Measurements from ENCODE around the genes NPR1, CREB3L4, TPM3, UBAP2L, AQP10 and CHRNB2.

GRCh38 chr1:153670128-153670782 is 538 bp downstream of the ILF2 start:
- PRO-cap = no peak

DNA sequence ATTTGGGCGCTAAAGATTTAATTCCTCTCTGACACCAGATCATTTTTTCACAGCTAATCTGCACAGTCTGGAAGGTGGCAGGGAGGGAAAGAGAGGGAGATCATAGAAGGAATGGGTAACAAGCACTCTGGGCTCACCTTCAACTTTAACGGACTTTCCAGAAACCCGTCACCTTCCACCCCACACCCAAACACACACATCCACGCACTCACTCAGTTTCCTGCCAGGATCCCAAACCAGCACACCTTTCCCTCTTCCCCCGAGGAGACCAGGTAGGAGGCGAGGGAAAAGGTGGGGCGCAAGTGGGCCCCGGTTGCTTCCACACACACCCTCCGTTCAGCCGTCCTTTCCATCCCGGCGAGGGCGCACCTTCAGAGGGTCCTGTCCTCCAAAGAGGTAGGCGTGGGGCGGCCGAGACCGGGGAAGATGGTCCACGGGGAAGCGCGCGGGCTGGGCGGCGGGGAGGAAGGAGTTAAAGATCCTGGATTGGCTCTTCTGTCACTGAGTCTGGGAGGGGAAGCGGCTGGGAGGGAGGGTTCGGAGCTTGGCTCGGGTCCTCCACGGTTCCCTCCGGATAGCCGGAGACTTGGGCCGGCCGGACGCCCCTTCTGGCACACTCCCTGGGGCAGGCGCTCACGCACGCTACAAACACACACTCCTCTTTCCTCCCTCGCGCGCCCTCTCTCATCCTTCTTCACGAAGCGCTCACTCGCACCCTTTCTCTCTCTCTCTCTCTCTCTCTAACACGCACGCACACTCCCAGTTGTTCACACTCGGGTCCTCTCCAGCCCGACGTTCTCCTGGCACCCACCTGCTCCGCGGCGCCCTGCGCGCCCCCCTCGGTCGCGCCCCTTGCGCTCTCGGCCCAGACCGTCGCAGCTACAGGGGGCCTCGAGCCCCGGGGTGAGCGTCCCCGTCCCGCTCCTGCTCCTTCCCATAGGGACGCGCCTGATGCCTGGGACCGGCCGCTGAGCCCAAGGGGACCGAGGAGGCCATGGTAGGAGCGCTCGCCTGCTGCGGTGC is at the start of gene NPR1:
TSS of gene NPR1 (plus strand) at position 614 of the 1,023 bp plus-strand sequence.
- PRO-cap = no peak

DNA sequence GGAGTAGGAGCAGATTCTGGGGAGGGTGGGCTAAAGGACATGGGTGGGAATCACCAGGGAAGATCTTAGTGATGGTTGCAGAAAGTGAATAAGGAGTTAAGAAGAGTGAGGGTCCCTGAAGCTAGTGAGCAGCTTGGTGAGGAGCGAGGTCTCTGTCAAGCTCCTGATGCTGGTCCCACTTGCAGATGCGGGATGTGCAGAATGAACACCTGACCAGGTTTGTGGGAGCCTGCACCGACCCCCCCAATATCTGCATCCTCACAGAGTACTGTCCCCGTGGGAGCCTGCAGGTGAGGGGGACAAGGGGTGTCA is 7.9 kb downstream of the NPR1 start:
- PRO-cap = no peak

DNA sequence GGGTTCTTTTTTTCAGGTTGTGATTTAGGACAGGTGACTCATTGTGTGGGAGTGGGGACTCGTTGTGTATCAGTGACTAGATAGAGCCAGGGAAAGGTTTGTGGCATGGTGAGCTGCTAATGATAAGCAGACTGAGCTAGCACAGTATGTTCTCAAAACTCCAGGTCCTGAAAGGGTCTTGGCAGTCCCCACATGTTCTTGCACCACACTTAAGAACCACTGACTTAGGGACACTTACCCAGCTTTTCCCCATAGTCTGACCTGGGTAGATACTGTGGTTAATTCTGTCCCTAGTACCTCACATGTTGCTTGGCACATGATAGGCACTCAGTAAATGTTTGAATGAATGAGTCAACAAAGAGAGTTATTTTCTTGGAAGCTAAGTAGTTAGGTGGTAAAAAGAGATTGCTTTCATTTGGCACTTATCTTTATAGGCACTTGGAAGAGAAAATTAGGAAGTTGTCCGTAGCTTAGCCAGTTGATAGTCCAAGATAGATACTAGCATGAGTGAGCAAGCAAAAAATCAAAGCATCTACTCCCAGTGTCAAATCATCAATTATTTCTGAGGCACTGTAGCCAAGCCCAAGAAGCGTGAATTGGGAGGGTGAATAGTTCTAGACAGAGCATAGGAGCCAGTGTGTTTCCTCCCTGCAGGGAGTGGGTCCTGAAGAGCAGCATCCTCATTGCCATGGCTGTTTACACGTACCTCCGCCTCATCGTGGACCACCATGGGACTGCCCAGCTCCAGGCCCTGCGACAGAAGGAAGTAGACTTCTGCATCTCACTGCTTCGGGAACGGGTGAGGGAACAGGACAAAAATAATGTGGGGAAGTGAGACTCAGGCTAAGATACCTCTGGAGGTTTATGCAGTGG is 22.8 kb downstream of the INTS3 start:
- PRO-cap = no peak

GRCh38 chr1:153804693-153805232 is 29.6 kb downstream of the SLC27A3 start:
- PRO-cap = no peak

DNA sequence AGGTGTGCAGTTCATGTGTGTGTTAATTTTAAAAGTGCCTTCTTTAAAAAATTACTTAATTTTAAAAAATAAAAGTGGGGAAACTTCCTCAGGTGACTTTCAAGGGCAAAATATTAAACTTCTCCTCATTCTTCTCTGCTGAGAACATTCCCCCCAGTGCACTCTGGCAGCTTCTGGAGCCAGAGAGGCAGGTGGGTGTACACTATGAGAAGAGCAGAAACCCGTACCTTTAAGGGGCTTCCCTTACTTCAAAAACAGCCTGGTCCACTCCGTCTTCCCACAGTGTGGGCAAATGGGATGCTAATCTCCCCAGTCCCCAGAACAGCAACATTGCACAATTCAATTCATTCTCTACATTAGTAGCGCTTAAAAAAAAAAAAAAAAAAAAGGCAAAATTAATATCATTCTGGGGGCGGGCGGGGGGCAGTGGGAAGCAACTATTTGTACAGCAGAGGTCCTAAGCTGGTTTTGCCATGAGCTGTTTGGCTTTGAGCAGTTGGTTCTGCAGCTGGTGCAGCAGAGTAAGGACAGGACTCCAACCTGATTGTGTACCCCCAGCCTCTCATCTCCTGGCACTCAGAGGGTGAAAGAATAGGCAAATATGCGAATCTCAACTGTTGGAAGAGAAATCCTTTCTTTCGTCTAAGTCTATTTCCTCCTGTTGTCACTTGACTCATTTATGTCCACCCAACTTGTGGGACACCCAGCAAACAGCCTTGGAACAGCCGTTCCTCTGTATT is 33.4 kb downstream of the SLC27A3 start:
- PRO-cap = no peak

DNA sequence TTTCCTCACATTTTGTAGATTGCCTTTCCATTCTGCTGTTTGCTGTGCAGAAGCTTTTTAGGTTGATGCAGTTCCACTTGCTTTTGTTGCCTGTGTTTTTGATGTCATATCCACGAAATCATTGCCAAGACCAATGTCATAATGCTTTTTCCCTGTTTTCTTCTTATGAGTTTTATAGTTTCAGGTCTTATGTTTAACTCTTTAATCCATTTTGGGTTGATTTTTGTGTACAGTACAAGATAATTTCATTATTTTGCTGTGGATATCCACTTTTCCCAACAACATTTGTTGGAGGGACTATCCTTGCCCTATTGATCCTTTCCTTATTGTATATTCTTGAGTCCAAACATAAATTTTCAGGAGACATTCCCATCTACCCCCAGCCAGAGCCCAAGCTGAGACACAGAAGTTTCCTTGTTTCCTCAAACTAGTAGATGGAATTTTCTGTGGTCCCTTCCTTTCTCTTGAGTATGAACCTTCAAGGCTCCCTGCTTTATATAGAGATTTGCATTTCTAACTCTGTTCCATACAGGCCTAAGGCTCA is 69.1 kb downstream of the GATAD2B start:
- PRO-cap = no peak

GRCh38 chr1:153961521-153961889 is 1.8 kb downstream of the SLC39A1 start:
- PRO-cap = no peak

DNA sequence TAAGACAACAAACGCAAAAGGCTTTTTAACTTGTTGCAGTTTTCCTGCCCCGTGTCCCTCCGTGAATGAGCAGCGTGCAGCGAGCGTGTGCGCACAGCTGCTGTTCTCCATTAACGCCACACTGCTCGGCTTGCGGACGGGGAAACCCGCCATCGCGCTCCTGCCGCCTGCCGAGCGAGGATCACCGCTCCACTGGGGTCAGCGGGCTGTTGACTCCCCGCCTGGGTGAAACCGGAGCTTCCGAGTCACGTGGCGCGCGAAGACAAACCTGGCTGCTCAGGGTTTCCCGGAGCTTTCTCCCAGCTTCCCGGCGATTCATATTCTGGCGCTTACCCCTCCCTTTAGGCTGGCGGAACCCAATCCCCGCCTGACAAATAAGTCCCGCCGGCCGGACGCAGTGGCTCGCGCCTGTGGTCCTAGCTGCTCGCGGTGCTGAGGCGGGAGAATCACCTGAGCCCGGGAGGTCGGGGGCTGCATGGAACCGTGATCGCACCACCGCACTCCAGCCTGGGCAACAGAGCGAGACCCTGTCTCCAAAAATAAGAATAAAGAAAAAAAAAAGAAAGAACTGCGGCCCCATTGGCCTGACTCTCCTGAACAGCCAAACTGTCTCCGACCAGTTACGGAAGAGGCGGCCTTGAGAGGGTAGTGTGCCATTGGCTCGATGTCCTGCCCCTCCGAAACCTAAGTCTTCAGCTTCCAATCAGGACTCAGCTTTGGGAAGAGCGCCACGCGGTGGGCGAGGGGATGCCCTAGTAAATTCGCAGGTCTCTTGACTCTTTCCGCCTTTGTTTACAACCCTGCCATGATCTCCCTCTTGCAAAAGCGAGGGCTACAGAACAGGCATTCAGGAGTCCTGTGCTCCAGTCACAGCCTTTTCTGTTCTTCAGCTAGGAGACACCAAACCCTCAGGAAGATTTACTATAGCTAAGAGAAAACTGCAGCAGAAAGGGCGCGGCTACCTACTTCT is at the start of gene CREB3L4:
TSS of gene CREB3L4 (plus strand) at position 785 of the 970 bp plus-strand sequence.
- PRO-cap = bidirectional peak, plus-strand start at position 243 of the sequence, minus-strand start at position 194 of the sequence; bidirectional peak, plus-strand start at position 370 of the sequence, minus-strand start at position 324 of the sequence; bidirectional peak, plus-strand start at position 722 of the sequence, minus-strand start at position 622 of the sequence

DNA sequence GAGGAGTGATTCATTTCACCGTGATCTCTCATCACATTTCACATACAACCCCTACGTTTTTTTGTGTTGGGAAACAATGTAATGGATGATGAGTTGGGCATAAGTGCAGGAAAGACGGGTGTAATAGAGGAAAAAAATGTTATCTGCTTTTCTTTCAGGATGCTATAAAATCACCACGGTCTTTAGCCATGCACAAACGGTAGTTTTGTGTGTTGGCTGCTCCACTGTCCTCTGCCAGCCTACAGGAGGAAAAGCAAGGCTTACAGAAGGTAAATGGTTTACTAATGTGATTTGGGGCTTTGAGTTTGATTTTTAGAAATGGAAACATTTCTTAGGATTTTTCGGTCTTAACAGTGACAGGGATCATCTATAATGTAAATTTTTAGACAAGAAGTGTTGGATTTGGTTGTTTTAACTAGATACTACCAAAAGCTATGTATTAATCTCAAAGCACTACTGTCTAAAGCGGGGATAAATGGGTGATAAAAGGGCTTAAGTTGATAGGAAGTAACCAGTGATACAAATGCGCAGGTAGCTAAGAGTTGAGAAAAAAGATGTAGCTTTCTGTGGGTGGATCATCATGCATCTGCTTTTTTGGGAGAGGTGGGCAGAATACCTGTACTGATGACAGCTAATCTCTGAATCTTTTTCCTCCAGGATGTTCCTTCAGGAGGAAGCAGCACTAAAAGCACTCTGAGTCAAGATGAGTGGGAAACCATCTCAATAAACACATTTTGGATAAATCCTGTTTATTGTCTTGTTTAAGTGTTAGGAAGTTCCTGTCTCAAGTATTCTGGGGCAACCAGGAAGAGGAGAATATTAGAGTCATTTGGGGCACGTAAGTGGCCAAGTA is 1.1 kb downstream of the RPS27 start:
- PRO-cap = no peak

DNA sequence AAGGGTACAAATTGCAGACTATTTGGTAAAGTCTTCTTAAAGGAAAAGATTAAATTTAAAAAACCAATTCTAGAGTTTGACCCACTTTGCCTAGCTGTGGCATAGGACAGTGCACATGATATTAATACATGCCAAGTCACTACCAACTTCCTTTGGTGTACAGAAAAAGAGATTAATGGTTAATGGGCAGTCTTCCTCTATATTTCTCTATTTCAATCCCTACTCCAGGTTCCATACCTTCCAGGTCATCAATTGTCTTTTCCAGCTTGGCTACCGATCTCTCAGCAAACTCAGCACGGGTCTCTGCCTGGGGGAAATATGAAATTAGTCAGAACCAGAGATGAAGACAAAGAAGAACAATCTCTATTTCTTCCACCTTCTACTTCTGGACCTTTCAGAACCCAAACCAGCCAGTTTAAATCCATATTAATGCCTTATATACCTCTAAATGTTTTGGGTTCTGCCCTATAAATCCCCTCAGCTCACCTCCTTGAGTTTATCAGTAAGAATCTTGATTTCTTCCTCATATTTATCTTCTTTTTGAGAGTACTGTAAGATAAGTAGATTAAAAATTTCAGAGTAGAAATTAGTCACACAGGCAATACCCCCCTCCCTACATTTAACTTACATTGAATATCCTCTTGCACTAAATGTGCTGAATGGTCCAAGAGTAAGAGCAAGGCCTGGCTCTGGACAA is 21.6 kb downstream of the TPM3 start:
- PRO-cap = no peak

DNA sequence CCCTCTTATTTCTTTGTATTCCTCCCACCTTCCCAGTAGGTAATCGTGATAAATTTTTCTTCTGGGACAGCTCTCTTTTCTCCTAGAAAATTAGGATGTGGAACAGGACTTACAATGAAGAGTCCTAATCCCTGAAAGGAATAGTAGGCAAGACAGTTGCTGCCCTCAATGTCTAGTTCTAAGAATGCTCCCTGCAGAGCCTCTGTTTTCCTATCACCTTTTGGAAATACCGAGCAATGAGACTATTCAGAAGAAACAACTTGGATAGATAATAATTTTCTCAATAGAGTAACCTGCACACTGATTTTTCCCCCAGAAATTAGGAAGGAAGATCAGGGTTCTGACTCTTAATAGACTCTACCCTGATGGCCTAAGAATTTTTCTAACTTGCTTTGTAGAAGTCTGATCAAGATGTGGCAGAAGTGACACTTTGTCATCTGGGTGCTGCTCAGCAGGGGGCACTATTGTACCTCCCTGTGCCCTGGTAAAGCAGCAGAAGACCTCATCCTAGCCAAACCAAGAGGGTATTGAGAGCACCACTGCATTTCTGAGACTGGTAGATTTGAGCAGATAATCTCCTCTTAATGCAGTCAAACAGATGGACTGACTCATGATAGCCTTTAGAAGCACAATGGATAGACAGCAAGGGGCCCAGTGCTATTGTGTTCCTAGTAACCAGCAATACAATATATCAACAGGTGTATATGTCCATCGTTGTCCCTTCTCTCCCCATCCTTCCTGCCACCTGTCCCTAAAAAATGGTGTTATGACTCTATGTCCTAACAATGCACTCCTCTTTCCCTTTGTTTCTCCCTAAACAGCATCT is 5.9 kb downstream of the TPM3 start:
- PRO-cap = no peak

DNA sequence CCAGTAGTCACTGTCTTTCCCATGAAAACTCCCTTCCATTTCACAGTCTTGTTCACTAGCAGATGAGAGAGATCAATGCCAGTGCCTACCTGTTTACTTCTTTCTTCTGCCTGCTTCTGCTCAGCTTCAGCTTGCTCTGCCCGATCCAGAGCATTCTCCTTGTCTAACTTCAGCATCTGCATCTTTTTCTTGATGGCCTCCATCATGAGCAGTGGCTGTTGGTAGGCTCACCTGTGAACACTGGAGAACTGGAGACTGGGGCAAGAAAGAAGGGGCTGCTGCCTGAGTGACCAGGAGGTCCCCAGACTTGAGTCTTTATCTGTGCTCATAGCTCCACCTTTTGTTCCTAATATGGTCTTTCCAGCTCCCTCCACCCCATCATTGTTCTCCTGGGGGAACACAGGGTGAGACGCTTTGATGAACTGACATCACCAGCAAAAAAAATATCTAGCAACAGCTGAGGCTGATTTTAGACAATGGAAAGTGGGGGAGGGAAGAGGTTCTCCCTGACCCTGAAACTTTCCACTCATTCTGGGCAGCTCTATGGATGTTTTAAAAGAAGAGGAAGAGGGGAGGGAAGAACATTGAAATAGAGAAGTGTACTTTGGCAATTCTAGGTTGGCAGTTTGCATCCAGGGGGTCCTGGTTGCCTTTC is at the start of gene TPM3:
TSS of gene TPM3 (minus strand) at position 288 of the 655 bp plus-strand sequence.
- PRO-cap = no peak

DNA sequence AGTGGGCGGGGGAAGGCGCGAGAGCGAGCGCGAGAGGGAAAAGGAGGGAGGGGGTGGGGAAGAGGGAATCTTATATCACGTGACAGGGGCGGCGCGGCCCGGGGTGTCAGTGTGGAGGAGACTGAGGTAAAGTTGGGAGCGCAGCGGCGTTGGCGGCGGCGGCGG is at the start of gene UBAP2L:
TSS of gene UBAP2L (plus strand) at position 106 of the 165 bp plus-strand sequence.
- PRO-cap = bidirectional peak, plus-strand start at position 109 of the sequence, minus-strand start outside the sequence

- PRO-cap = no peak
These were observed at the start of gene AQP10 for GRCh38 chr1:154320608-154321315. TSS of gene AQP10 (plus strand) at chr1:154321093.

- PRO-cap = no peak
These were observed 23.8 kb downstream of the ATP8B2 start for GRCh38 chr1:154349071-154349516.

DNA sequence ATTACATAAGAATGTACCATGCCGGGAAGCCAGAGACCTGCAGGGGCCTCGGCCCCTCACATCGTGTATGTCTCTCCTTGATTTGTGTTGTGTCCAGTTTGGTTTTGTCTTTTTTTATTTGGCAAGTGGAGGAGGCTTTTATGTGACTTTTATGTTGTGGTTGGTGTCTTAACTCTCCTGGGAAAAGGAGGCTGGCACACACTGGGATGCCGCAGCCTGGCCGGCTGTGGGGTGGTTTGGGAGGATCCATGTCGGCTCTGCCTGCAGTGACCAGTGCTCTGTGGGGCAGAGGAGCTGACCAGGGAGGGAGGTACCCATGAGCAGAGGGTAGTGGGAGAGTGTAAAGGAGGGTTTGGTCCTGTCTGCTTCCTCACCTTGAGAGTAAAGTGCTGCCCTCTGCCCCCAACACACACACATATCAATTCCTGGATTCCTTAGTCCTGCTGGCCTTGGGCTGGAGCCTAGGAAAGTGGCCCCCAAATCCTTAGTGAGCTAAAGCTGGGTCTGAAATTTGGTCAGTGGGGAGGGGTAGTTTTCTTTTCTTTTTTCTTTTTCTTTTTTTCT is 24.3 kb downstream of the ATP8B2 start:
- PRO-cap = no peak

- PRO-cap = no peak
These were observed 28.2 kb downstream of the ATP8B2 start for GRCh38 chr1:154353494-154353972.

DNA sequence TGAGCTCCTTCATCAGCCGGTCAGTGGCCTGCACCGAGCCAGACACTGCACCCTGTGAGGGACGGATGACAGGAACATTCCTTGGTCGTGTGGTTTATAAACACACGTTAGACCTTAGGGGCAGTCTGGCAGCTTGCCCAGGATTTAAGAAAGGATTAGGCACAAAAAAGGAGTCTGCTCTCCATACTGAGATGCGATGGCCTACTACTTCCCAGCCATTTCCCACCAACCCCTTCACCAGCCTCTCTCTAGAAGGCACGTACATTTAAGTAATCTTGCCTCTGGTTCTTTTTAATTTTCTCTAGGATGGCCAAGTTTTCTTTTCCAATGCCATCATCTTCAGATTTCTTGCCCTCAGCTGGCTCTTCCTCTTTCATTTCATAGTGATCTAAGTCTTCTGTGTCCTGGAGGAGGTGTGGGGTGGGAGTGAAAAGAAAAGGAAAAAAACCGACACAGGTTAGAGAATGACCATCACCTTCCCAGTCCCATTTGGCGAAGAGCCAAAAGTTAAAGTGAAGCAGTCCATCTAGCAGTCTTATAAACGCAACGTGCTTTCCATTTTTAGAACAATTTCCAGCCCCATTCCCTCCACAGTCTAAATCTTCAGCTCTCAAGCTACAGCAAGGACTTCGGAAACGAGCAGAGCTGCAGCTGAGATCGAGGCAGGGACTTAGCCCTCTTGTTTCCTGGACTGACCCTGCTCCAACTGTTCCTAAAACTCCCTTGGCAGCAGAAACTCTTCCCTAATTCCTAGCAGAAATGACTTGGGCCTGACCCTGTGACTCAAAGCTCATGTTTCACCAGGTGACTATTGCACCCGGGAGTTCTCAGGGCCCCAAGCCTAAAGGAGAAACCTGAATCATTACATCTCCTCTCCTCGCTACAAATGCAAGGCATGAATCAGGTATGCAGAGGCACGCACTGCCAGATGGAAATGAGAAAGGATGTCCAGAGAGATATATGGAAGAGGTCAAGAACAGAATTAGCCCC is 5.4 kb downstream of the UBE2Q1 start:
- PRO-cap = no peak

- PRO-cap = no peak
These were observed at the start of gene CHRNB2 for GRCh38 chr1:154567434-154568222. TSS of gene CHRNB2 (plus strand) at chr1:154567778.

Measured in Calu3 (cell line).